HepG2 (cell line): ENCODE measurements around the gene IQCM.

GRCh38 chr4:144644791-144645531, 995 bp upstream of the HHIP start:
- RRBS, 2 experiments: no CpG with 5 or more reads among the region's 35 CpGs
CAGE:
- cytosol, long polyA minus RNA: no peak
- cytosol, long polyA plus RNA: no peak
- long polyA plus RNA: no peak
- nucleus, long polyA minus RNA: no peak
- nucleus, long polyA plus RNA: no peak

- RRBS, 2 experiments: no CpG with 5 or more reads among the region's 17 CpGs
CAGE:
- cytosol, long polyA minus RNA: no peak
- cytosol, long polyA plus RNA: no peak
- long polyA plus RNA: no peak
- nucleus, long polyA minus RNA: no peak
- nucleus, long polyA plus RNA: no peak
Observed at GRCh38 chr4:144809896-144810529, 164.1 kb downstream of the HHIP start.

DNA sequence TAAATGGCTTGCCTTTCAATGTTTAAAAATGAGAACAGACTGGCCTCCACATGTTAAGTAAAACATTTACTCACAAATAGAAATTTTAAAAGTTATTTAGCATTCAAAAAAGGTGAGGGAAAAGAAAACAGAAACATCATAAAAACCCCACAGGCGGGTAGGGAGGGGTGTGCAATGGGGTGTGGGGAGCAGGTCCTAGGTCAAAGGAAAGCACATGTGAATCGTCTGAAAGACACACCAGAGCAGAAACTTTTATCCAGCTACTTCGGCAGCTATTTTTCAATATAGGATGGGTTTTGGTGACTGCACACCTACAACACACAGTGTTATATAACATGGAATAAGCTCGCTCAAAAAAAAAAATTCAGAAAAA, 1.7 kb downstream of the OTUD4 start:
- RRBS, 2 experiments: no CpG with 5 or more reads among the region's 4 CpGs
CAGE:
- cytosol, long polyA minus RNA: no peak
- cytosol, long polyA plus RNA: no peak
- long polyA plus RNA: no peak
- nucleus, long polyA minus RNA: no peak
- nucleus, long polyA plus RNA: no peak

DNA sequence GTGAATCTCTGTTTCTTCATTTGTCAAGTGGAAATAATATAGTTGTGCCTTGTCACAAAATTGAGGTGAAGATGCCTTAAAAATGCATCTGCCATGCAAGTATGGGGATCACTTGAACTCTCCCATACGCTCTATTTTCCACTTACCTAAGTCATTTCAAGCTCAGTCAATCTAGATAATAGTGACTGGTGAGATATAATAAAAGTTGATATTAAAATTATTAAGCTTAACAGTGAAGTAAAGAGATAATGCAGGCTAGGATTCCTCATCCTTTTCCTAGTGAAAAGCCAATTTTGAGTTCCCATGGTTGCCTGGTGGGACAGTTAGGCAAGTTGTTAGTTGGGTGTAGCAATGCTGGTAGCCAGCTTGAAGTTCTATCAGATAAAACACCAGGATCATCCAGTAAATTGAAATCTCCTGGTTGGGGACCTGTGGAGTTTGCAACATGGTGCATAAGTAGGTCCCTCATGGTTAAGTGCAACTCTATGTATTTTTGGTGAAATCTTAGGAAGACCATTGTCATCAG, 59.2 kb upstream of the MMAA start:
- RRBS, 2 experiments: no CpG with 5 or more reads among the region's 1 CpG
CAGE:
- cytosol, long polyA minus RNA: no peak
- cytosol, long polyA plus RNA: no peak
- long polyA plus RNA: no peak
- nucleus, long polyA minus RNA: no peak
- nucleus, long polyA plus RNA: no peak

DNA sequence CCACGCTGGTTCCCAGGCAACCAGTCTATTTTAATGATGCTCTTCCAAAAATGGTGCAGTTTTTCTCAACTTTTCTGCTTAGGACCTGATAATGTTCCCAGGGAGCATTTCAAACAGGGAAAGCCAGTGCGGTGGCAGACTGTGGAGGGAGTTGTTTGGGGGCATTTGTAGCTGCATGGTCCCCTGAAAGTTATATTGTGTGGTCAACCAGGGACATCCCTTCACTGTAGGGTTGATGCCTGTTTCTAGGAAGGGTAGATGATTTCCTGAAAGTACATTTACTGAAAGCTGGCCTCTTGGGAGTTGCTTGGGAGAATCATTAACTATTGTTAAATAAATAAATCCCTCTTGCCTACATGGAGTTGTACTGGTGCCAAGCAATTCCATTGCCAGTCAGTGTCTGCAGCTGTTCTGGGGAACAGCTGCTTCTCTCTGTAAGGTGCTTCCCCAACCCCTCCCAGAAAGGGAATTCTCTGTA, 51.0 kb downstream of the C4orf51 start:
- RRBS, 2 experiments: no CpG with 5 or more reads among the region's 2 CpGs
CAGE:
- cytosol, long polyA minus RNA: no peak
- cytosol, long polyA plus RNA: no peak
- long polyA plus RNA: no peak
- nucleus, long polyA minus RNA: no peak
- nucleus, long polyA plus RNA: no peak

DNA sequence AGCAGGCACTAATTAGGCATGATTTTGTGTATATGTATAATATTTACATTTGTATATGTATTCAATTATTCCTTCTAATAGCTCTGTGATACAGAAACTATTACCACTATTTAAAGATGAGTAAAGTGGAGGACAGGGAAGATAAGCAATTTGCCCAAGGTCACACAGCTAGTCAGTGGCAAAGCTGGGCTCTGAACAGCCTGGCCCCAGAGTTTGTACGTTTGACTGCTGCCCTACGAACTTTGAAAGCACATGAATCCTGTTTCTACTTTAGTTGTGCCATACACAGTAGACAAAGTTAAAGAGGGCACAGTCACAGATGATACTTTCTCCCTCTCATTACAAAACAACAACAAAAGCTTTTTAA, 8.9 kb downstream of the ZNF827 start:
- RRBS, 2 experiments: no CpG with 5 or more reads among the region's 2 CpGs
CAGE:
- cytosol, long polyA minus RNA: no peak
- cytosol, long polyA plus RNA: no peak
- long polyA plus RNA: no peak
- nucleus, long polyA minus RNA: no peak
- nucleus, long polyA plus RNA: no peak

- RRBS, 2 experiments: no CpG with 5 or more reads among the region's 11 CpGs
CAGE:
- cytosol, long polyA minus RNA: no peak
- cytosol, long polyA plus RNA: no peak
- long polyA plus RNA: no peak
- nucleus, long polyA minus RNA: no peak
- nucleus, long polyA plus RNA: no peak
Observed at GRCh38 chr4:146407396-146408586, 113.9 kb downstream of the SLC10A7 start.

DNA sequence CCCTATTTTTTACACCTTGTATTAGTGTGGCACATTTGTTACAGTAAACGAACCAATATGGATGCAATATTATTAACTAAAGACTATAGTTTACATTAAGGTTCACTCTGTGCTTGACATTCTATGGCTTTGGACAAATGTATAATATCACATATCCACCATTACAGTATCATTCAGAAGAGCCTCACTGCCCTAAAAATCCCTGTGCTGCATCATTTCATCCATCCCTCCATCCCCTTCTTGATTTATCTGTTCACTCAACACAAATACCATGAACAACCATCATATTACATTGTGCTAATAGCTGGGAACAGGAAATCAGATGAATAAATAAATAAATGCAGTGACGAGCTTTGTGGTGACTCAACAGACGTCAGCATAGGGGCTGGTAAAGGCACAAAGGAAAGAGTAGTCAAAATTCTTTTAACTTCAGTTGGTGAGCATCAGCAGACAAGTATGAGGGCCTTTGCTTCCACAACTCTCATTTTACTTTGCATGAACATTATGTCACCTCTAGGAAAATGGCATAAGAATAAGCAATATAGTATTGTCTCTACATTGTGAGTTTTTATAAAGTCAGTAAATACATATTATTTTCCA, 65.4 kb downstream of the EDNRA start:
- RRBS, 2 experiments: no CpG with 5 or more reads among the region's 3 CpGs
CAGE:
- cytosol, long polyA minus RNA: no peak
- cytosol, long polyA plus RNA: no peak
- long polyA plus RNA: no peak
- nucleus, long polyA minus RNA: no peak
- nucleus, long polyA plus RNA: no peak

DNA sequence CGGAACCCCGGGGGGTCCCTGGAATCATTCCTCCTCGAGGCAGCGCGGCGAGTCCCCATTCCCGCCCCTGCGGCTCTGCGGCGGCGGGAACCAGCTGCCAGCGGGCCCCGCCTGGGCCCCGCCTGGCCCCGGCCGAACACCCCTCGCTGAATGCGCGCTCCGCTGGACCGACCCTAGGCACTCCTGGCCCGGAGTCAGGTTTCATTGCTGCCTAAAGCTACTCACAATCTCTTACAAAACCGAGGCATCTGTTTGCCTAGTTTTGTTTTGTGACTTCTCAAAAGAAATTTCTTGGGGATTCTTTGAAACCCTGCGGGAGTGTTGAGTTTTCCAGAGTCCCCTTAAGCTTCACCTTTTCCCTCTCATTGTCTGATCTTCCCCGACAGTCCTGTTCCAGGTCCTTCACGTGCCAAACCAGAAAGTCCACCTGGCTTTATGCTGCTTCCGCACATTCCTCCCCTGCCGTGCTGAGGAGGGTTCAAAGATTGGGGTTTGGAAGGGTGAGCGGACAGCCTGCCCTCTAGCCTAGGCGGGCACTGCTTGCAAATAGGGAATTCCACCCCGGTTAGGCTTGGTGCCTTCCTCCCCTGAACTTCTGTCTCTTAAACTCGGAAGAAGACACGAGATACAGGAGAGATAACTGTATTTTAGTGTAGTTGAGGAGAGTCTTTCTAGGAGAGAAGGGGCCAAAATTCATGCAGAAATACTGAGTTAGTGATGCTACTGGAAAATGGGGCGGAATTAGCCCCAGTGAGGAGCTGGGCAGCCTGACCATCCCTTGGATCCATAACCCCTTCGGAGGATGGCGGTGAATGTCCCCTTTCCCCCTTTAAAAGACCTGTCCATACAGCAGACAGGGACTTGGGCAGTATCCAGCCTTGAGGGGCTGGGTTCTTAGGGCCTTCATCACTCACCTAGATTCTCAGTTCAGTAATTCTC, 979 bp downstream of the ARHGAP10 start:
- RRBS, 2 experiments: 2 to 4% methylated on average over 8 of the region's 36 CpGs
CAGE:
- cytosol, long polyA minus RNA: no peak
- cytosol, long polyA plus RNA: no peak
- long polyA plus RNA: no peak
- nucleus, long polyA minus RNA: no peak
- nucleus, long polyA plus RNA: no peak

DNA sequence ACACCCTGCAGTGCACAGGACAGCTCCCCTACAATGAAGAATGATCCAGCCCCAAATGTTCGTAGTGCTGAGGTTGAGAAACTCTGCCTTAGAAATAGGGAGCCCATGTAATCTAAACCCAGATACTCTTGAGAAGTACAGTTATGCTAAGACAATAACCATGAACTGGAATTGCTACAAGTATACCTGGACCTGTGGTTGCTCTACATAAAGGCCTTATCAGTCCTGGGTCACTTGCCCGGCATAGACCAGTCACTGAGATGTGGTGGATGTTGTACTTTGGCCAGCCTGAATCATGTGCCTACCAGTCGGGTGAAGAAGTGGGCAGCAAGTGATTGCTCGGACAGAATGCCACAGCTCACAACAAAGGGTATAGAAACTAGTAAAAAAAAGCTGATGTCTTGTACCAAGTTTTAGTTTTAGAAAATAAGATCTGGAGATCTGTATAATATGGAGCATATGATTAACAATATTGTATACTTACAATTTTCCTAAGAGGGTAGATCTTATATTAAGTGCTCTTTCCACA, 16.2 kb downstream of the ARHGAP10 start:
- RRBS, 2 experiments: no CpG with 5 or more reads among the region's 4 CpGs
CAGE:
- cytosol, long polyA minus RNA: no peak
- cytosol, long polyA plus RNA: no peak
- long polyA plus RNA: no peak
- nucleus, long polyA minus RNA: no peak
- nucleus, long polyA plus RNA: no peak

- RRBS, 2 experiments: no CpG with 5 or more reads among the region's 3 CpGs
CAGE:
- cytosol, long polyA minus RNA: no peak
- cytosol, long polyA plus RNA: no peak
- long polyA plus RNA: no peak
- nucleus, long polyA minus RNA: no peak
- nucleus, long polyA plus RNA: no peak
Observed at GRCh38 chr4:147756322-147757092, 24.6 kb downstream of the ARHGAP10 start.

DNA sequence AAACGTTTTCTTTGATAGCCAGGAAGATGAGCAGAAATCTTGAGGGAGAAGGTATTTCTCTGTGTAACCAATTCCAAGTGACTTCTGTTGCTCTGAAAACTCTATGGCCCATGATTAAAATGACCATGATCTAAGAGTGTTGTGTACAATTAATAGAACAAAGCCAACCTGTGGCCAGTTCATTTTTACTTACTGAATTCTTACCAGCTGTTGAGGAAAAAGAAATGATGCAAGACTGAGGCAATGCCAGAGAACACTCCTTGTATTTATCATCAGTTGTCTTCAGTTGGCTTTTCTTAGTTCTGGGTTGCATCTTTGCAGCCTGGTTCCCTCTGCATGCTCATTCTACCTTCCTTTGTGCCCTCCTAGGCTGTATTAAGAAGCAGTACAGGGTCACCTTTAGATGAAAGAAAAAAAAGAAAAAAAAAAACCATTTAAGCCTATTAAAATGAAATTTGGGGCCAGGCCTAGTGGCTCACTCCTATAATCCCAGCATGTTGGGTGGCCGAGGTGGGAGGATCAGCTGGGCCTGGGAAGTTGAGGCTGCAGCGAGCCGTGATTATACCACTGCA, 298.7 kb downstream of the ARHGAP10 start:
- RRBS, 2 experiments: no CpG with 5 or more reads among the region's 4 CpGs
CAGE:
- cytosol, long polyA minus RNA: no peak
- cytosol, long polyA plus RNA: no peak
- long polyA plus RNA: no peak
- nucleus, long polyA minus RNA: no peak
- nucleus, long polyA plus RNA: no peak

DNA sequence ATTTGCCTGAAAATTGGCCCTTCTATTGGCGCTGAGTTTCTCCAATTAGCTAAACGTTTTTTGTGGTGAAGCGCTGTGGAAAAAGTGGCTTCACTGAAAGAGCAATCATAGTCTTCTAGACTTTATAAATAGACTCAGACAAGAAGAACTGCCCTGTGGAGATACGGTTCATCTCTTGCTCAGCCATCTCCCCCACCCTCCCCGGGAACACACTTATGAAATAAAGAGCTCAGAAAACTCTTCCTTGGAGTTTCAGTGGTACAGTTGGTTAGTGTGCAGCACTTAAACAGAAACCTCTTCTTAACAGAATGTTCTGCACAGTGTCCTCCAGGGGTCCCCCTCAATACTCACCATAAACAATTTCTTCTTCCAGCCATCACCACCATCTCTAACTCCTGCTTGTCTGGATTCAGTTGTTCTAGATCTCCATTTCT, 313.0 kb downstream of the ARHGAP10 start:
- RRBS, 2 experiments: no CpG with 5 or more reads among the region's 5 CpGs
CAGE:
- cytosol, long polyA minus RNA: no peak
- cytosol, long polyA plus RNA: no peak
- long polyA plus RNA: no peak
- nucleus, long polyA minus RNA: no peak
- nucleus, long polyA plus RNA: no peak

GRCh38 chr4:148425797-148426511, 16.3 kb downstream of the NR3C2 start:
- RRBS, 2 experiments: no CpG with 5 or more reads among the region's 4 CpGs
CAGE:
- cytosol, long polyA minus RNA: no peak
- cytosol, long polyA plus RNA: no peak
- long polyA plus RNA: no peak
- nucleus, long polyA minus RNA: no peak
- nucleus, long polyA plus RNA: no peak

GRCh38 chr4:148436165-148436461, 6.1 kb downstream of the NR3C2 start:
- RRBS, 2 experiments: no CpG with 5 or more reads among the region's 9 CpGs
CAGE:
- cytosol, long polyA minus RNA: no peak
- cytosol, long polyA plus RNA: no peak
- long polyA plus RNA: no peak
- nucleus, long polyA minus RNA: no peak
- nucleus, long polyA plus RNA: no peak

- RRBS, 2 experiments: no CpG with 5 or more reads among the region's 15 CpGs
CAGE:
- cytosol, long polyA minus RNA: no peak
- cytosol, long polyA plus RNA: no peak
- long polyA plus RNA: no peak
- nucleus, long polyA minus RNA: no peak
- nucleus, long polyA plus RNA: no peak
Observed at GRCh38 chr4:148441286-148441826, 858 bp downstream of the NR3C2 start.

- RRBS, 2 experiments: no CpG with 5 or more reads among the region's 7 CpGs
CAGE:
- cytosol, long polyA minus RNA: no peak
- cytosol, long polyA plus RNA: no peak
- long polyA plus RNA: no peak
- nucleus, long polyA minus RNA: no peak
- nucleus, long polyA plus RNA: no peak
Observed at GRCh38 chr4:148794989-148795665, 352.9 kb upstream of the NR3C2 start.

GRCh38 chr4:149815542-149816044, at the start of gene IQCM:
TSS of gene IQCM (minus strand) at chr4:149815843.
- RRBS, 2 experiments: no CpG with 5 or more reads among the region's 1 CpG
CAGE:
- cytosol, long polyA minus RNA: no peak
- cytosol, long polyA plus RNA: no peak
- long polyA plus RNA: no peak
- nucleus, long polyA minus RNA: no peak
- nucleus, long polyA plus RNA: no peak

DNA sequence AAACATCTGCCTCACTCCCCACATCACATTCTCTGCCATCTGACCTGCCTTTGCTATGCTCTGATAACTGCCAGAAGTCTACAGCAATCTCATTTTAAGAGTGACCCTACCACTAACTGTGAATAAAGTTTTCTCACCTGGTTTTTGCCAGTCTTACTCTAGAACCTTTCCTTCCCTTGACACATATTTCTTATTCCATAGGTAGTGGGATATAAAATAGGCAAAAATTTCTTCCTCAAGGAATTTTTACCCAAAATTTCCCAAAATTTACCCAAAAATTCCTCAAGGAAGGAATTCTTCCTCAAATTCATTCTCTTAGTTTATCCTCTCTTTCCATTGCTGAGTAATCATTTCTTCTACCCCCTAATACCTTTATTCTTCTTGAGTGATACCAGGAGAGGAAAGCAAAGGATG, 191.6 kb upstream of the MAB21L2 start:
CAGE:
- cytosol, long polyA minus RNA: no peak
- cytosol, long polyA plus RNA: no peak
- long polyA plus RNA: no peak
- nucleus, long polyA minus RNA: no peak
- nucleus, long polyA plus RNA: no peak

- RRBS, 2 experiments: no CpG with 5 or more reads among the region's 2 CpGs
CAGE:
- cytosol, long polyA minus RNA: no peak
- cytosol, long polyA plus RNA: no peak
- long polyA plus RNA: no peak
- nucleus, long polyA minus RNA: no peak
- nucleus, long polyA plus RNA: no peak
Observed at GRCh38 chr4:150561988-150562471, 19.9 kb upstream of the MAB21L2 start.